H9 (cell line): ENCODE data around the gene PTH2R.

GRCh38 chr2:208406439-208407214 is at the start of gene PTH2R:
TSS of gene PTH2R (plus strand) at chr2:208406792.
- PRO-cap: unidirectional peak, plus-strand start at chr2:208406792

DNA sequence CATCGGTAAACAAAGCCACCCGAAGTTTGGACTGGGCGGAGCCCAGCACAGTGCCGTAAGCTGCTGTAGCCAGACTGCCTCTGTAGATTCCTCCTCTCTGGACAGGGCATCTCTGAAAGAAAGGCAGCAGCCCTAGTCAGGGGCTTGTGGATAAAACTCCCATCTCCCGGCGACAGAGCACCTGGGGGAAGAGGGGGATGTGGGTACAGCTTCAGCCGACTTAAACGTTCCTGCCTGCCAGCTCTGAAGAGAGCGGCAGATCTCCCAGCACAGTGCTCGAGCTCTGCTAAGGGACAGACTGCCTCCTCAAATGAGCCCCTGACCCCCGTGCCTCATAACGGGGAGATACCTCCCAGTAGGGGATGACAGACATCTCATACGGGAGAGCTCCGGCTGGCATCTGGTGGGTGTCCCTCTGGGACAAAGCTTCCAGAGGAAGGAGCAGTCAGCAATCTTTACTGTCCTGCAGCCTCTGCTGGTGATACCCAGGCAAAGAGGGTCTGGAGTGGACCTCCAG is 71.3 kb downstream of the MAP2 start:
- PRO-cap: no peak

GRCh38 chr2:210004850-210005319 is 2.4 kb downstream of the RPE start:
- PRO-cap: no peak

- PRO-cap: no peak
Observed at GRCh38 chr2:210034075-210034658, 31.7 kb downstream of the RPE start.

DNA sequence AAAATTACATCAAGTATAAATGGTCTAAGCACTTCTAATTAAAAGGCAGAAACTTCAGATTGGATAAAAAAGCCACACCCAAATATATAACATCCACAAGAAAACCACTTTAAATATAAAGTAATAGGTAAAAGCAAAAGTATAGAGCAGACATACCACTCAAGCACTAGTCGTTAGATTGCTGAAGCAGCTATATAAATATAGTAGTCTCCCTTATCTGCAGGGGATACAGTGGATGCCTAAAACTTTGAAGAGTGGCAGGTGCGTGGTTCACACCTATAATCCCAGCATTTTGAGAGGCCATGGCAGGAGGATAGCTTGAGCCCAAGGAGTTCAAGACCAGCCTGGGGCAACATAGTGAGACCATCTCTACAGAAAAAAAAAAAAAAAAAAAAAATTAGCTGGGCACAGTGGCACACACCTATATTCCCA is 47.9 kb downstream of the RPE start:
- PRO-cap: no peak

- PRO-cap: bidirectional peak, plus-strand start at chr2:210181685, minus-strand start at chr2:210181606
Observed at GRCh38 chr2:210181293-210182232, 10.4 kb upstream of the KANSL1L start.

DNA sequence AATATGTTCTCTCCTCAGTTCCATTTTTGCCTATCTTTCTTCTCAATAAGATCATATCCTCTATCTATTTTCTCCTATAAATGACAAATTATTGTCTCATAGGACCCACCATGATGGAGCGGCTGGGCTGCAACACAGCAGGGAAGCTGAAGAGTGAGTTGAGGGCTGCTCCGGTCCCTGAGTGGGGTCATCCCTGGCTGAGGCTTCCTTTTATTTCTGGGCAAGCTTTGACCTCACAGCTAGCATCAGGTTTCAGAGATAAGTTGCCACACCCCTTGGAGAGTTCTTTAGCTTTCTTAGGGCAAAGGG is 11.6 kb downstream of the MYL1 start:
- PRO-cap: no peak

DNA sequence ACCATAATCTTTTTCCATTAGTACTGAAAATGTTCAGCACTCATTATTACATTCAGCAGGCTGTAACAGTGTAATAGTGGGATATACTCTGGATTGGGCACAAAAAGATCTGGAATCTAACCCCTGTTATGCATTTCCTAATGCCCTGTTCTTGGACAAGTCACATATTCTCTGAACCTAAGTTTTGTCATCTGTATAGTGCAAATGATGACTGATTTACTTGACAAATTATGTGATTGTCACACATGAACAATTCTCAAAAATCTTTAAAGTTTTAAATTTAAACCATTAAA is 3.2 kb downstream of the CPS1 start:
- PRO-cap: no peak

DNA sequence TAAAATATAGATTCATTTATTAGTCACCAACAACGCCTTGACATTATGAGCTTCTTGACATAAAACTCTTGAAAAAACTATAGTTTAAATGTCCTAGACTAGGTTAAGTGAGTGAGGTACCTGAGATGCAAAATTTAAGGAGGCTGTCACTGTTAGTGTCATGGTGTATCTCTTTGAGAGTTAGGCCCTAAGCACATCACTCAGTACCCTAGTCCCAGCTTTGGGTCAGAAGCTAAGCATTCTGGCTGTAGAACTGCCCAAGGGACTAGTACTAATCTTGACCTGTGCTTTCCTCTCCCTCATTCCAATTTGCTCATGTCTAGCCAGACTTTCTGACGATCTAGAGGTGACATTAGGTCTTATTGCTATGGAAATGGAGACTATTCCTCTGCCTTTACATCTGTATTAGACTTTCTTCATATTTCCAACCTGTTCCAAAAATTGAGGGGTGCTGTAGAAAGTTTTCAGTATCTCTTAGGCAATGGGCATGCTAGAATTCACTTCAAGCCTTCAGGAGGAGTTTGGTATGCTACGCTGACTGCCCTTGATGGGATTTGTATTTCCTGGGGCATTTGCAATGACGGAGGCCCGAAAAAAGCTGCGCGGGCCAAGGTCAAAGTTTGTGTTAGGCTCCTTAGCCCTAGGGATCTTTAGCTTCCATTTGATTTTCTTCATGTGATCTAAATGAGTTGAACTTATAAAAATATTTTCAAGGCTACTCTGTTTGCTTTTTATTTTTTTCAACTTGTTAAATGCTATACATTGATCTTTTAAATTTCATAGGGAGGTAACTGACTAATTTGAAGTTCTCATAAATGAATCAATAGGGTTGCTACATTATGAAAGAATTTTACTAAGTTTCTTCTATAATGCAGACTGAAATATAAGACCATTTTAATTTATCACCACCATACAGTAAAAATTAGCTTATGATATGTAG is 5.0 kb downstream of the CPS1 start:
- PRO-cap: no peak

GRCh38 chr2:211408105-211408993 is 852.0 kb downstream of the CPS1 start:
- PRO-cap: no peak

GRCh38 chr2:212905459-212905686 is 246.0 kb downstream of the IKZF2 start:
- PRO-cap: no peak

GRCh38 chr2:213021989-213022696 is 129.3 kb downstream of the IKZF2 start:
- PRO-cap: no peak

DNA sequence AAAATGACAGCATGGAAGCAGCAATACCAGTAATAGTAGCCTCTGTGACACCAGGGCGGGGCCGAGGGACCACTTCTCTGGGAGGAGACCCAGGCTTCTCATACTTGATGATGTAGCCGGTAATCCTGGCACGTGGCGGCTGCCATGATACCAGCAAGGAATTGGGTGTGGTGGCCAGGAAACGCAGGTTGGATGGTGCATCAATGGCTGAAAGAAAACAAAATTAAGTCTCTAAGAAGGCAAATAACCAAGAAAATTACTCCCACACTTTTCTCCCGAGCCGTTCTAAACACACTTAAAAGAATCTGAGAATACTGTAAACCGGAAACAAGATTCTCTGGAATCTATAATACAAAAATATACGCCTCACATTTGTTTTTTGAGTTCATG is 60.7 kb downstream of the FN1 start:
- PRO-cap: no peak

- PRO-cap: no peak
Observed at GRCh38 chr2:215378824-215379804, 56.8 kb downstream of the FN1 start.

GRCh38 chr2:215397073-215397475 is 38.8 kb downstream of the FN1 start:
- PRO-cap: no peak

DNA sequence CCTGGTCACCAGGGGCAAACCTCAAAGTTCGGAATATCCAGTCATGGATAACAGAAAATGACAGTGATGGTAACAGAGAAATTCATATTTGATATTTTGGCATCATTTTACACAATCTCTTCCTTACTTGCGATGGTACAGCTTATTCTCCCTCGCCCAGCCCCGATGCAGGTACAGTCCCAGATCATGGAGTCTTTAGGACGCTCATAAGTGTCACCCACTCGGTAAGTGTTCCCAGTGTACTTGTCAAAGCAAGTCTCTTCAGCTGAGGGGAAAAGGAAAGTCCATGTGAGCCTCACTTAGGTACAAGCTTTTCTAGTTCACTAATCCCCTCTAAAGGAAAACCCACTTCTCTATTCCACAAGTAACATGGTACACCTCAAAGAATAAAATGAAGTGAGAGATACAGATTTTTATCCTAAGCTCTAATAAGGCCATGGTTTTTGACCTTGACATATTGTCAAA is 2.6 kb downstream of the FN1 start:
- PRO-cap: no peak

DNA sequence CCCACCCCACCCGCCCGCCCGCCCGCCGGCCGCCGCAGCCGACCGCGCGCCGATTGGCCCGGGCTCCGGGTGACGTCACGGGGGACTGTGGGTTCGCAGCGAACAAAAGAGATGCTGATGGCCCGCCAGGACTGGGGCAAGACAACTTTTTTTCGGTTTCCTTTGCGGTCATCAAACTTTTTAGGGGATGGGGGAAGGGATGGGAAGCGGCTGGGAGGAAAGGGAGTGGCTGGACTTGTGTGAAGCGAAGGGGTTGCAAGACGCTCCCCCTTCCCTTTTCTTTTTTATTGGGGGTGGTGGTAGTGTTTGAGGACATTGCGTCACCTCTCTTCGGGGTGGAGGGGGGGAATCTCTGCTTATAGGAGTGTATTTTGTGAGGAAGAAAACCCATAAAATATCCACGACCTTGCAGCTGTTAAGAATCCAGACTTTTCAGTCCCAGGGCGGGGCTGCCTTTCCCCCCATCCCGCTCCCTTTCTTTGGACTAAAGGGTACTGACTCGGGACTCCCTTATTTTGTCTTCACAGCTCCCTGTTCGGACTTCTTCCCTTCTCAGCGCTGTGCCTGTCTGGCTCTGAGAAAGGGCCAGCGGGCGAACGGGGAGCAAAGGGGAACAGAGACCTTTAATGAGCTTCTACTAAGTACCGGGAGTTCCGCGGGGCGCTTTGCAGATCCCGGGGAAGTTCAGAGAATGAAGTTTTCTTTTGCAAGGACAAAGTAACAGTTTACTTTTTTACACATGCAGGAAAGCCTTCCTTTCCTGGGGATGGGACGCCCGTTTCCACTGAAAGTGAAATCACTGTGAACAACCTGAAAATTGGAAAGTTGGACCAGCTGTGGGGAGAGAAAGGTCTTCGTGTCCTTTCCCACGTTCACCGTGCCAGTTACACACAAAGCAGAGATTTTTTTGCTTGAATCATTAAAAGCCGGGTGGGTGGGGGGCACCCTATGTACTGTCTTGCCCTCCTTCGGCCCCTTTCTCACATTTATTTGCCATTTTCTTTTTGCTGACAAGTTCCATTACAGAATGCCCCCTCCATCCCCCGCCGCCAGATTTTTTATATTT is 639 bp upstream of the FN1 start:
- PRO-cap: bidirectional peak, plus-strand start at position 78 of the sequence, minus-strand start outside the sequence; unidirectional peak, plus-strand start at position 287 of the sequence; bidirectional peak, plus-strand start at position 577 of the sequence, minus-strand start at position 576 of the sequence; unidirectional peak, minus-strand start at position 792 of the sequence

- PRO-cap: no peak
Observed at GRCh38 chr2:215505315-215505875, 69.5 kb upstream of the FN1 start.

- PRO-cap: no peak
Observed at GRCh38 chr2:215758681-215759106, 254.7 kb downstream of the MREG start.

DNA sequence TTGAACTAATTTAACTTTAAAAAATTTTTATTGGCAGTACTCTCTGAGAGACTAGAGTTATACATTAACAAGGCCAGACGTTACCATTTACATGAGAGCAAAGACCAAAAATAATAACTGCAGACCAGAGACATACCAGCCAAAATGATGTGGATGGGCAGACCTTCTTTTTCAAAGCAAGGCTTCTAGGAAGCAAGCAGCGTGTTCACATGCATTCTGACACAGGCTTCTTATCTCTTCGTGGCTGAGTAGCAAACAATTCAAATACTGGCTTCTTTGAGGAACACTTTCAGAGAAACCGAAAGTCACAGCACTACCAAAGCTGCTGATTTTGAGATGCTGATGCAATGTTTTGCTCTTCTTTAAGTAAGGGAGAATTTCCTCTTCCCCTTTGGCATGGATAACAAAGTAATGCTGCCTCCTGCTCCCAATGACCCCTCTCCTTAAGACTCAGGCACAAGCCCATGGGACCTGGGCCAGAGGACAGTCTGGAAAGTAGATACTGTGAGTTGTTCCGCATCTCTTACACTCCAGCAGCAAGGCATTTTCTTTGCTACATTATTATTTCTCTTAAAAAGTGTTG is 182.0 kb downstream of the MREG start:
- PRO-cap: no peak